REH cell (cell line): ENCODE data around the genes ZNF43 and ZNF723.

GRCh38 chr19:19659375-19660197 lies 3.9 kb downstream of the ATP13A1 start:
- PRO-cap = no peak

DNA sequence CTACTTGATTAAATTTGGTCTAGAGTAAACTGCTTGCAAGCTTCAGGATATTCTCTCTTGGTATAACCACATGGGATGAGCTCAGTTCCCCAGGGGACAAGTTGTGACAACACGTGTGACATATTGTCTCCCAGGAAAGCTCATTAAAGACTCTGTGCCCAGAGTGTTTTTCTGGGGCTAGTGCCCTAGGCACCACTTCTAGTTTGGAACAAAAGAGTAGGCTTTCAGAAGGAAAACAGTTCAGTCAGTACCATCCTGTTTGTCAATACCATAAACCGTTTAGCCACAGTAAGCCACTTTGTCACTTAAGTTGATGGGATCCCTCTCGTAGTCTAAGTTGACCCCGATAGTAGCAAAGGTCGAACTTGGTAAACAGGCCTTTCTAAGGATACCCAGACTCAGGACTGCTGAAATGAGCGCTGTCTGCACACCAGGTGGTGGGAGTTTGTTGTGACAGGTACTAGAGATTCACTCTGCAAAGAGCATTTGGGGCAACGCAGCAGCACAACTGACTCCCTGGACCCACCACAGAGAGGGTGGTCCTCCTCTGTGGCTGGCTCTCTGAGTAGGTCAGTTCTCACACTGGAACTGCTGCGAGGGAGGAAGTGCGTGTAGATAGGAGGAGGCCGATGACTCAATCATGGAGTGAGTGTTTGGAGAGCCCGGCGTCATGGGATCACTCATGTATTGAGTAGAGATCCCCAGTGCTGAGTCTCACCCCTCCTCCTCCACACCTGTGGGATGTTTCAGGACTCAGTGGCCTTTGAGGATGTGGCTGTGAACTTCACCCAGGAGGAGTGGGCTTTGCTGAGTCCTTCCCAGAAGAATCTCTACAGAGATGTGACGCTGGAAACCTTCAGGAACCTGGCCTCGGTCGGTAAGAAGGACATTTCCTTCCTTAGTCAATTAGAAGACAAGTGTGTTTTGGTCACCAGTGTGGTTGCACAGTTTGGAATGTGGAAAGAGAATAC lies 8.8 kb downstream of the ZNF101 start:
- PRO-cap = no peak

DNA sequence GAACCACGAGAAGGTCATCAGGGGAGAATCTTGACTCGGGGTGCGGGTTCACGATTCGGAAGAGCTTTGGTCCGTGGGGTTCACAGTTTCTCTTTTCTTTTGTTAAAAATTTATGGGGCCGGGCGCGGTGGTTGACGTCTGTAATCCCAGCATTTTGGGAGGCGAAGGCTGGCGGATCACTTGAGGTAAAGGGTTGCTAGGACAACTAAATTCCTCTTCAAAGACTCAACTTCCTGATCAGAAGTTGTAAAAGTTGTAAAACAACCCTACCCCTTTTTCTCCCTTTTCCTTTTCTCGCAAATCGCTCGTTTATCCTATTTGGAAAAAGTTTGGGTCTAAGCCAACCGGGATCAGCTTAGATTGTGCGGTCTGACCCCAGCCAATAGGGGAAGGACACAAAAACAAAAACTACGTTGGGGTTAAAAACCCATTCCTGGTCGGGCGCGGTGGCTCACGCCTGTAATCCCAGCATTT lies 668 bp downstream of the ZNF486 start:
- PRO-cap = no peak

GRCh38 chr19:20432109-20432487 lies 133.5 kb downstream of the ZNF737 start:
- PRO-cap = no peak

DNA sequence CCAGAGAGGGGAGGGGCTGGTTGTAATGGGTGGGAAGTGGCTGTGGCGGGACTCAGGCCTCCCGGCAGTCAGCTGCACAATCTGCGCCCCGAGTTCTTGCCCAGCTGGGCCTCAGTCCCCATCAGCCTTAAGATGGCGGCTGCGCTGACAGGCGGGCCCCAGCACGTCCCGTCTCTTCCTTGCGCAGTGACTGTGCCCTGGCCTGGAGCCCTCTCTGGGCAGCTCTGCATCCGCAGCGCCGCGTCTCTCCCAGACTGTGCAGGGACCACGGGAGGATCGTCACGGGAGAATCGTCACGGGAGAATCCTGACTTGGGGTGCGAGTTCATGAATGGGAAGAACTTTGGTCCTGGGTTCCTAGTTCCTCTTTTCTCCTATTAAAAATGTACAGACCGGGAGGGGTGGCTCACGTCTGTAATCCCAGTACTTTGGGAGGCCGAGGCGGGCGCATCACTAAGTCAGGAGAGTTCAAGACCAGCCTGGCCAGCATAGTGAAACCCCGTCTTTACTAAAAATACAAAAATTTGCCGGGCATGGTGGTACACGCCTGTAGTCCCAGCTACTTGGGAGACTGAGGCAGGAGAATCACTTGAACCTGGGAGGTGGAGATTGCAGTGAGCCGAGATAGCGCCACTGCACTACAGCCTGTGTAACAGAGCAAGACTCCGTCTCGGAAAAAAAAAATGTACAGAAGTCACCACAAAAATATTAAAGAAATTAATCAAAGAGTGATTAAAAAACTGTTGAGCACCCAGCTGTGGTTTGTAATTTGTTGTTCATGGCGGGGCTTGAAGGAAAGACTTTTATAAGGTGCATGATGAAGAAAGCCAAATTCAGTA lies 590 bp downstream of the ZNF430 start:
- PRO-cap = bidirectional peak, plus-strand start at position 114 of the sequence, minus-strand start at position 134 of the sequence

- PRO-cap = no peak
Observed at GRCh38 chr19:21586175-21586556, 80.8 kb downstream of the ZNF429 start.

DNA sequence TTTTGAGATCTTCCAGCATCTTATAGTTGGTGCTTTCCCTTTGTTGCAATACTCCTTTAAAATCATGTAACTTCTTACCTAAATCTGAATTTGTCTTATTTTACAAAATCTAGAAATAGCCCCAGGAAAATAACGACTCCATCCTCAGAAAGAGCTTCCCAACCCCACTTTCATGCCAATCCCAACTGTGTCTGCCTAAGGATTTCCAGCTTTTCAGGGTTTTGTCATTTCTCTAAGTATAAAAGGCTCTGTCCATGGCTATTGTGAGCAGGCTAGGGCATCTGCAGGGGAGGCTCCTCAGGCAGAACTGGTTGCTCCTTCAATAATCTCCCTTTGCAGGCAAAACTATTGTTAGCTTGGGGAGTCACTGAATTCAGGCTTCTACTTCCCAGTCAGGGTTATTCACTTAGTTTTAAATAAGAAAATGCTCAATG lies 95.4 kb downstream of the ZNF429 start:
- PRO-cap = no peak

DNA sequence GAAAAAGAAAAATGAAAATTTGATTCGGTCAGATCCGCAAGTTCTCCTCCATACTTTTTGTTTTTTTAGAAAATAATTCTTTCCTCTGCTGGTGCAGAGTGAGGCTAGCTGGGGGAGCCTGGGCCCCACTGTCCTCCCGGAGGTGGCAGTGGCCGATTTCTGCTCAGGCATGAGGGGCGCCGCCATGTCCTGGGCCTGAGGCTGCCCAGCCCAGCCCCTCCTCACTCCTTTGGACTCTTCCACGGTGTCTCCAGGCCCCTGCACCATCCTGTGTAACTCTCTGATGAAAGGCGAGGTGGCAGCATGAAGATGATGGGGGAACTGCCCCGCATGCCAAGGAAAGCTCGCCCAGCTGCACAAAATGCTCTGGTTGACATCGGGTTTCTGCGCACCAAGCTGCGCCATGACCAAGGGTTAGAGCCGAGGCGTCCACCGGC lies 58.2 kb downstream of the ZNF100 start:
- PRO-cap = no peak

- PRO-cap = bidirectional peak, plus-strand start at chr19:21836332, minus-strand start at chr19:21836148
Observed at GRCh38 chr19:21835729-21836457, at the start of gene ZNF43. ZNF43 (minus strand) TSS chr19:21836182.

DNA sequence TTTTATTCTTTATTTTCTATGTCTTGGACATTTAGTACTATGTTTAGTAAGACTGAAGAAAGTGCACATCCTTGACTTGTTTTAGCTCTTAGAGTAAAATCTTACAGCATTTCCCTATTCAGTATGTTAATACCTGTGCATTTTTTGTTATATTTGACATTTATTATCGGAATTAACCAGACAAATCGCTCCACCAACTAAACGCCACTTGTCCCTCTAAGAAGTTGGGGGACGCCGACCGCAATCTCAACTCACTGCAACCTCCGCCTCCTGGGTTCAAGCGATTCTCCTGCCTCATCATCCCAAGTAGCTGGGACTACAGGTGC lies 60.5 kb downstream of the ZNF492 start:
- PRO-cap = no peak

- PRO-cap = no peak
Observed at GRCh38 chr19:22831908-22832682, at the start of gene ZNF723. ZNF723 (plus strand) TSS chr19:22832291.

DNA sequence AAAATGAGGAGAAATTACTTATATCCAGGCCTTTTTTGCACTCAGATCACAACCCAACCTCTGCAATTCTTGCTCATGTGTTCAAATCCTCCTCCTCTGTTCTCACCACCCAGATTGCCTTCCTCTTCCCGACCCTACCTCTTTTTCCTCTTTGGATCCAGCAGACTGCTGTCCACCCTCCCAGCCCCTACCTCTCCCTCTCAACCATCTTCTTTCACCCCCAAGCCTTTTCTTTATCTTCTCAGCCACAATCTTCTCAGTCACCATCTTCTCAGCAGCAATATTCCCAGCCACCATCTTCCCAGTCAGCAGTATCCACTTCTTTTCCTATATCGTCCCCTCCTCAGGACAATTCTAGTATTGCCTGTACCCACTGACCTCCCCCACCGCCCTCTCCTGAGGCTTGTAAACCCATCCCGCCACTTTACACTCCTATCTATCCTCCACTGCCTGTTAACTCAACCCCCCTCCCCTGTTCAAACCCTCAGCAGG lies 49.8 kb downstream of the ZNF91 start:
- PRO-cap = no peak

- PRO-cap = bidirectional peak, plus-strand start at chr19:23394634, minus-strand start at chr19:23394622
Observed at GRCh38 chr19:23394307-23394793, 921 bp downstream of the ZNF91 start.

DNA sequence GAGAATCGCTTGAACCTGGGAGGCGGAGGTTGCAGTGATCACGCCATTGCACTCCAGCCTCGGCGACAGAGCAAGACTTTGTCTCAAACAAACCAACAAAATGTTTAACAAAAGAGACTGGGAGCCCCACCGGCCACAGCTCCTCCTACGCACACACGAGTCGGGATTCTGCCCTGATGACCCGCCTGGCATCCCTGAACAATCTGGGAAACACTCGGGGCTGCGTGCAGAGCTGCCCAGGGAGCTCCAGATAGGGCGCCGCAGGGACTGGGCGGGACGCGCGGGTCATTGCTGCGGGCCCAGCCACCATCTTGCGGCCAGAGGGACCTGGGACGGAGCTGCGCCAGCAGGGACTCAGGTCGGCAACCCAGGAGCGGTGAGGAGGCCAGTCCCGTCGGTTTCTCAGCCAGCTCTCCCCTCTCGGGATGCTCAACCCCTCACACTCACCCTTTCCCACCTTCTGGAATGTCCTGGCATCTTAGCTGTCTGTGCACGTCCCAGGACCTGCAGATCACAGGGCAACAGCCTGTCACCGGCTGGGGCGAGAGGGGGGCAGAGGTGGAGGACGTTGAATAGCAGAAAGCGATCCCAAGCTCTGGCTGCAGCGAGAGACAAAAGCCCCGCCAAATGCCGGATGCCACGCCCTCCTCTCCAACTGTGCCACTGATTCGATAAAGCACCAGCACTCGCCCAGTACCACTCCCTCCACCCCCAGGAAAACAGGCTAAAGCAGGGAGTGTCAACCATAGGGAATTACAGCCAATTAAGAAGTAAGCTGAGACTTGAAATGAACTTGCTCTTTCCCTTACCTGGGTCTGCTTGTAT lies 20.4 kb upstream of the ZNF91 start:
- PRO-cap = bidirectional peak, plus-strand start at position 110 of the sequence, minus-strand start at position 80 of the sequence; bidirectional peak, plus-strand start at position 320 of the sequence, minus-strand start at position 321 of the sequence; bidirectional peak, plus-strand start at position 693 of the sequence, minus-strand start at position 627 of the sequence

DNA sequence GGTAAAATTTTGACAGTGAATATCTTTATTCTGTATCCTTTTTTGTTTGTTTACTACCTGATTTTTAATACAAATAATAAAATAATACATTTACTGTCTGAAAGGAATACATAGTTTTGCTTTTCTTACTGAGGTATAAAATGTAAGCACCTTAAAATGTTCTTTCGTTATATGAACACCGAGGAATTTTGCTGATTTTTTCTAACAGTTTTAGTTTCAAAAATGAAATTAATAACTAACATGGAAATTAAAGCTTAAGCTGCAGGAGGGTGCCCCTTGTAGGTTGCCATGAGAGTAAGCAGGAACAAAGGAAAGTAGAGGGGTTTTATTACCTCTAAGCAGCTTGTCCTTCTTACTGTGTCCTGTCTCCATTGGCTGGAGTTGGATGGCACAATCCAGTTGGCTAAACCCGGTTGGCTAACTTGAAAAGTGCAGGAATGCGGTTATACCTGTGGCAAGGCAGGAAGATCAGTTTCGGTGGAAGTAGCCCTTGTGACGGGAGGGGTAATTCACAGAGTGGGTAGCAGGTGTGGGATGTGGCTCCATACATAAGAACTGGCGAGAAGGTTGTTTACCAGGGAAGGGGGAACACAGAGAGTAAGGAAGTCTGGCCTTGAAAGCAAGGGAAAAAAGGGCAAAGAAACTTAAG lies 3.1 kb downstream of the ZNF726 start:
- PRO-cap = no peak

DNA sequence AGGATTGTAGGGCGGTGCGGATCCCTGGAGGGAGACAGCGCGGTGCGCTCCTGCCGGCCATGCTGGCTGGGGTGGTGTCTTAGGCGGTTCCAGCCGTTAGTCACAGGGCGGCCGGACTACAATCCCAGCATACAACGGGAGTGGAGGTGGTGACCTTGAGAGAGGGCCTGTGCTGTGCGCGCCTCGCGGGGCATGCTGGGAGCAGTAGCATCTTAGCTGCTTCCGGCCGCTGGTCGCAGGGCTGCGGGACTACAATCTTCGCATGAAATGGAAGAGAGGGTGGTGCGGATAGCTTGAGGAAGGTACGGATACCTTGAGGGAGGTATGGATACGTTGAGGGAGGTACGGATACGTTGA lies 1419.2 kb downstream of the UQCRFS1 start:
- PRO-cap = bidirectional peak, plus-strand start at position 254 of the sequence, minus-strand start at position 73 of the sequence

DNA sequence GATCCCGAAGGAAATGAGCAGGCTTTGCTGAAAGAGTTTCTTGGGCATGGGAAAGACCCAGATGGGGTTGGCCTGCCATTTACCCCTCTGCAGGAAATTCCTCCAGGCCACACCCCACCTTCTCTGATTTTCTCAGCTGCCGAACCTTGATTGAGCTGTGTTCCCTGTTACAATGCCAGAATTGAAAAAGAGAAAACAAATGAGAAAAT lies 575.7 kb downstream of the UQCRFS1 start:
- PRO-cap = no peak

- PRO-cap = no peak
Observed at GRCh38 chr19:28883339-28883874, 329.5 kb downstream of the UQCRFS1 start.

DNA sequence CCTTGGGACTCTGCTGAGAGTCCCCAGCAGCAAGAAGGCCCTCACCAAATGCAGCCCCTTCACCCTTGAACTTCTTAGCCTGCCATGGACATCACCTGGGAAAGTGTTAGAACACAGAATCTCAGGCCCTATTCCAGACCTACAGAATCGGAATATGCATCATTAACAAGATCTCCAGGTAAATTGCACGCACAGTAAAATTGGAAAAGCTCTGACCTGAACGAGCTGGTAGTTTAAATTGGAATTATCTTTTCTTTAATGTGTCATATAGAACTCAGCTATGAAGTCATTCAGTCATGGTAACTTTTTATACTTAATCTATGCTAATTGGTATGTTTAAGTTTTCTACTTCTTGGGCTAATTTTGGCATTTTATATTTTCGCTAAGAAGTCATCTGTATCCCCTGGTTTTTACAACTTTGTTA lies 11.5 kb downstream of the UQCRFS1 start:
- PRO-cap = no peak

DNA sequence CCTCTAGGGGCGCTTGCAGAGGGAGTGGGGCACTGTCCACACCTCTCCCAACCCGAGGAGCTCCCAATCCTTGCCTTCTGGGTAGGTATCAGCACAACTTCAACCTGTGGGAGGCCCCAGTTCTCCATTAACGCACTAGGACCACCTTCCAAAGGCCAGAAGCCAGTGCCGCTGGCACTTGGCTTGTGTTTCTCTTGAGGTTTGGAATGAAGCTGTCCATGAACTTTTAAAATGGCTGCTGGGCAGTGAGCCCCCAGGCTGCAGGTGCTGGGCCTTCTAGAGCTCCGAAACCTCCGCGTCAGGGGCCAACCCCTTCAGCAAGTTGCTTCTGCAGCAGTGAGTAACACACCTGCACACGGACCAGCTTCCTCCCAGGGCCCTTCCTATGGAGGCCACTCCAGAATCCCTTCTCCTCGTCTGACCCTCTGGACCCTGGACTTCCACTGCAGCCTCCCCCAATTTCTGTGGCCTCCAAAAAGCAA lies 108.5 kb upstream of the VSTM2B start:
- PRO-cap = no peak